Spleen (tissue), 7 donors: ENCODE data around the genes LMX1B and ANGPTL2.

- PRO-cap, 4 experiments, result peak in 4 of 4 experiments; most common plus-strand start chr9:125746311 (in 4)
- RAMPAGE, long total RNA, 4 experiments, result no peak in any of the 4 experiments
Measured at GRCh38 chr9:125745716-125746432, 1.3 kb upstream of the PBX3 start.

- PRO-cap, 4 experiments, result peak in 4 of 4 experiments; most common minus-strand start chr9:125748731 (in 3)
- RAMPAGE, long total RNA, 4 experiments, result no peak in any of the 4 experiments
Measured at GRCh38 chr9:125748451-125749055, 1.4 kb downstream of the PBX3 start.

DNA sequence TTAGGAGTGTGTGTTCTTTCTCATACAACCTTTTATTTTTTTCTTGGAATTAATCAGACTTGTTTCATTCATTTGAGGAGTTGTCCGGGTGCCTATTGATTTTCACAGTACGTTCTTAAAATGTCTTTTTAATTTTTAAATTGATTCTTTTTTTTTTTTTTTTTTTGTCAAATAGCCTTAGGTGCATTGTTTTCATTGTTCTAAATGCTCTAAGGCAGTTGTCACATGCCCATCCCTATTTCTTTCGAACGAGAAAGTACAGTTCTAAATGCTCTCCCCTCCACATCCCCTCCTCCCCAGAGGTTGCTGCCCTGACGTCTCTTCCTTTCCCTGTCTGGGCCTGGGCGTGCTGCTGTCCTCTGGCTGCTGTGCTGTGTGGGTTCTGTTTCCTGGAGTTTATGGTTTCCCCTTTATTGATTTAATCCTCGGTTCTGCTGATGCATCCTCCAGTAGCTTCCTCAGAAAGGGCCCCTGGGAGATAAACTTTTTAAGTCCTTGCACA lies 48.6 kb downstream of the MVB12B start:
- PRO-cap, 4 experiments, result peak in 2 of 4 experiments; most common plus-strand start position 413 of the sequence (in 2); most common minus-strand start position 370 of the sequence (in 1)
- RAMPAGE, long total RNA, 4 experiments, result no peak in any of the 4 experiments

DNA sequence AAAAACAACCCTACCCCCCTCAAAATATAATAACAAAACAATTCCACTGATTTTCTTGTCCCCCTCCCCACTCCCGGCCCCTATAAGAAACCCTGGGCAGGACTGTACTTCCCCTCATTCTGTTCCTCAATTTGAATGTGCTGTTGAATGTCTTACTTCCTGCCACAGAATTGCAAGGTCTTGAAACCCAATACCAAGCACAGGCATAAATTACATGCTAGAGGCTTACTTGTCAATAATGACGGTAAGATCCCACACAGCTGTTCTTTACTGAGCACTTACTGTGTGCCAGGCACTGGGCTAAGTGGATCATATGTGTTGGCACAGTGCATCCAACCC lies 63.3 kb downstream of the MVB12B start:
- PRO-cap, 4 experiments, result peak in 4 of 4 experiments; most common plus-strand start position 235 of the sequence (in 4); most common minus-strand start position 121 of the sequence (in 3)
- RAMPAGE, long total RNA, 4 experiments, result no peak in any of the 4 experiments

- PRO-cap, 4 experiments, result peak in 1 of 4 experiments; most common plus-strand start chr9:126525612 (in 1)
- RAMPAGE, long total RNA, 4 experiments, result no peak in any of the 4 experiments
Measured at GRCh38 chr9:126525356-126525774, 88.4 kb upstream of the LMX1B start.

- PRO-cap, 4 experiments, result peak in 2 of 4 experiments; most common minus-strand start chr9:126614131 (in 1)
- RAMPAGE, long total RNA, 4 experiments, result no peak in any of the 4 experiments
Measured at GRCh38 chr9:126613419-126614491, at the start of gene LMX1B. Gene LMX1B, plus strand, starts transcription at chr9:126613928.

GRCh38 chr9:126661392-126662183 lies 47.9 kb downstream of the LMX1B start:
- PRO-cap, 4 experiments, result no peak in any of the 4 experiments
- RAMPAGE, long total RNA, 4 experiments, result no peak in any of the 4 experiments

- PRO-cap, 4 experiments, result peak in 1 of 4 experiments; most common plus-strand start chr9:126721743 (in 1); most common minus-strand start chr9:126721629 (in 1)
- RAMPAGE, long total RNA, 4 experiments, result no peak in any of the 4 experiments
Measured at GRCh38 chr9:126721400-126722120, 83.3 kb upstream of the ZBTB43 start.

- PRO-cap, 4 experiments, result no peak in any of the 4 experiments
- RAMPAGE, long total RNA, 4 experiments, result no peak in any of the 4 experiments
Measured at GRCh38 chr9:126916197-126916500, 1.6 kb downstream of the RALGPS1 start.

GRCh38 chr9:127035947-127036651 lies 86.3 kb downstream of the ANGPTL2 start:
- PRO-cap, 4 experiments, result no peak in any of the 4 experiments
- RAMPAGE, long total RNA, 4 experiments, result no peak in any of the 4 experiments

- PRO-cap, 4 experiments, result peak in 2 of 4 experiments; most common minus-strand start chr9:127049155 (in 1)
- RAMPAGE, long total RNA, 4 experiments, result no peak in any of the 4 experiments
Measured at GRCh38 chr9:127048968-127049462, 73.4 kb downstream of the ANGPTL2 start.

DNA sequence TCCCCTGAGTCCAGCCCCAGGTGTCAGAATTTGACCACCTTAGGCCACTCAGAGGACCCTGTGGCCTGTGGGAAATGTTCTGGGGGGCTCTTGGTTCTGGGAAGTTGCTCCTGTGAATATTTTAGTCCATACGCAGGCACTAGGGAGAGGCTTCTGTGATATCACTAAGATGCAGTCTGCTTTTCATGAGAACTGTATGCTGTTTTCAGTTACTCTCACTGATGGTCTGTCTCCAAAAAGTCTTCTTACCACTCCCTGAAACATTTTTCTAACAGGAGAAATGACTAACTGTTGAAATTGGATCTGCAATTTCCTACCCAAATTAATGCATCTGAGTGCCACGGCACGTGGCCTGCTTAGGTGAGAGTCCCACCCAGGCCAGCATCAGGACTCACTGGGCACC lies 23.3 kb downstream of the ANGPTL2 start:
- PRO-cap, 4 experiments, result no peak in any of the 4 experiments
- RAMPAGE, long total RNA, 4 experiments, result no peak in any of the 4 experiments

DNA sequence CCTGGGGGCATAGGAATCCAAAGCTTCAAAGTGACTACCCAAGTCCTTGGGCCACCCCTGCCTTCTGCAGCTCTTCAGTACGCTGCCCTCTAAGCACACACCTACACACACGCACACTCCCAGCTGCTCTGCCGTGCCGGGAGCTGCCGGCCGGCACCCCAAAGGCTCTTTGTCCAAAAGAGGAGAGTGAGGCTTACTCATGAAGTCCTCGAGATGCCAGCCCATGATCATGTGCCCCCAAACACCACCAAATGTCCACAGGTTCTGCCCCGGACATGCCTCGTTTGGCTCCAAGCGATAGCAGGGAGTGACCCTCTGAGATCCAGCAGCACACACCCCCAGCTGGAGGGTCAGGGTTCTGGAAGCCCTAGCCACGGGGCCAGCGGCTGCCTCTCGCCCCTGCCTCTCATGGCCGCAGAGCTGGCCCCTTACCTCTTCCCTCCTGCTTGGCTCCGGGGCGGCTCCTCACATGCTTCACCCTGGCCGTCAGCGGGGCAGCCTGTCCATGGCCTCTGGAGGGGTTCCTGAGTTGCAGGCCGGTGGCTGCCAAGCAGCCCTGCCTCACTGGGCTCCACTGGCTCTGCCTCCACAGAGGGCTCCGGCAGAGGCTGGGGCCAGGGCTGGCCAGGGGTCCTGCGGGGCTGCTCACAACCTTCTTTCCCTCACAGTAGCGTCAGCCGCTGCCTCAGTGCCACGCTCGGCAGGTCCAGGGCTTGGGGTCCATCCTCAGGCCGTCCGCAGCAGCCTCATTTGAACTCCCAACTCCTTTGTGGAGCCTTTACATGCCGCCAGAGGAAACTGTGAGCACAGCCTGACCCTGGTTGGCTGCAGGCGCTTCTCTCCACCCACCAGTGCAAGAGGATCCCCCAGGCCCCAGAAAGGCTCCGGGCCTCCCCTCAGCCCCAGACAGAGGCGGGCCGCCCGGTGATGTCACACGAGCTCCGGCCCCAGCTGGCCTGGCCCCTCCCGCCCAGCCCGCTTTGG lies at the start of gene ANGPTL2:
TSS of gene ANGPTL2 (minus strand) at position 753 of the 984 bp plus-strand sequence.
- PRO-cap, 4 experiments, result peak in 4 of 4 experiments; most common plus-strand start position 77 of the sequence (in 2); most common minus-strand start position 171 of the sequence (in 4)
- RAMPAGE, long total RNA, 4 experiments, result start-site peak on the minus strand in 4 of 4 experiments, centred at positions 800 to 833 of the sequence, 238 to 529 reads per replicate

- PRO-cap, 4 experiments, result no peak in any of the 4 experiments
- RAMPAGE, long total RNA, 4 experiments, result no peak in any of the 4 experiments
Measured at GRCh38 chr9:127126956-127127490, 4.6 kb upstream of the ANGPTL2 start.

- PRO-cap, 4 experiments, result no peak in any of the 4 experiments
- RAMPAGE, long total RNA, 4 experiments, result no peak in any of the 4 experiments
Measured at GRCh38 chr9:127353759-127354428, 43.1 kb upstream of the SLC2A8 start.

- PRO-cap, 4 experiments, result no peak in any of the 4 experiments
- RAMPAGE, long total RNA, 4 experiments, result start-site peak on the plus strand in 2 of 4 experiments, at chr9:127720244-127720269 at its widest, 5 to 9 reads per replicate
Measured at GRCh38 chr9:127720069-127720460, 4.2 kb downstream of the TTC16 start.

DNA sequence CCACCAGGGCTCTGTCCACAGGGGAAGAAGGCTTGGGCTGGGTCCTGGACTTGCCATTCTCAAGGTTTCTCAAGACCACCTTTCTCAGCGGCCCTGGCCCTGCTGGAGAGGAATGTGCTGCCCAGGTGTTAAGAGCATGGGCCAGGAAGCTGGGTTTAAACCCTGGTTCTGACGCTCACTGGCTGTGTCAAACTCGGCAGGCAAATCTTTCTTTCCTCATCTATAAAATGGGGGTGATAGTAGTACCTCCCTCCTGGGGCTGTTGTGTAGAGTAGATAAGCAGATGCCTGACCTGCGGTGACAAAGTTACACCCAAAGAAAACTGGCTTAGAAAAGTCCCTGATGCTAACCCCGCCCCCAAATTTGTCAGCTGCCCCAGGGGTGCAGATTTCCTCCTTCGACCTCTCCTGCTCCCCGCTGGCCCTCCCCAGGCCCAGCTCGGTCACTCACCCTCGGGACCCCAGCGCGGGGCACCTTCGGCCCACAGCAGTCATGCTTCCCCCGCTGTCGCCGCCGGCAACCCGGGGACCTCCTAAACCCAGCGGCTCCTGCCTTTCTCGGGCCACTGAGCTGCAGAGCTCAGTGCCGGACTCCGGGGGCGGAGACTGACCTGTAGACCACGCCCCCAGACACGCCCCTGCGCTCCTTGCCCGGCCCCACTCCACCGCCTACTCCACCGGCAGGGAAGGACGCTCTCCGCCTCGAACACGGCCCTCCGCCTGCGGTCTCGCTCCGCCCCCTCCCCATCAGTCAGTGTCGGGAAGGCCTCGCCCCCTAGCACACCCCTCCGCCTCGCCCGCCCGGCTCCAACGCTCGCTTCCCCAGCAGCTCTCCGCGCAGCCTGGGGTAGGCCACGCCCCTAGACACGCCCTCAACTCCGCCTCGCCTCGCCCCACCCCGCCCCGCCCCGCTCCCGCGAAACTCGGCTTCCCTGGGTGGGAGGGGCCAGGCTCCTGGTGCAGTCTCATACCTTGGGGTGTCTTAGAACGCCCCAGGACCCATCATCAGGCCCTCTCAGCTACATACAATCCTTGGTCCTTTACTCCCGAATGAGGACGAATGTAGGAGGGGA lies 7.4 kb downstream of the SH2D3C start:
- PRO-cap, 4 experiments, result peak in 4 of 4 experiments; most common plus-strand start position 386 of the sequence (in 1); most common minus-strand start position 302 of the sequence (in 4)
- RAMPAGE, long total RNA, 4 experiments, result no peak in any of the 4 experiments

DNA sequence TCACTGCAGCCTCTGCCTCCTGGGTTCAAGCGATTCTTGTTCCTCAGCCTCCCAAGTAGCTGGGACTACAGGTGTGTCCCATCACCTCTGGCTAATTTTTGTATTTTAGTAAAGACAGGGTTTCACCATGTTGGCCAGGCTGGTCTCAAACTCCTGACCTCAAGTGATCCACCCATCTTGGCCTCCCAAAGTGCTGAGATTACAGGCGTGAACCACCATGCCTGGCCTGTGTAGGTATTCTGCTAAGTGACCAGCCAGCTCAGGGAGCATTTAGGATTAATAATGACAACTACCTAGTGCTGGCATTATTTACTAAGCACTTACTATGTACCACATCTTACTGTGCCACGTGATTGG lies 21.1 kb downstream of the FPGS start:
- PRO-cap, 4 experiments, result no peak in any of the 4 experiments
- RAMPAGE, long total RNA, 4 experiments, result no peak in any of the 4 experiments

GRCh38 chr9:127824986-127826186 lies 22.7 kb downstream of the FPGS start:
- PRO-cap, 4 experiments, result peak in 2 of 4 experiments; most common plus-strand start chr9:127825887 (in 1); most common minus-strand start chr9:127825329 (in 1)
- RAMPAGE, long total RNA, 4 experiments, result start-site peak on the minus strand in 1 of 4 experiments, at chr9:127825285-127825839 at its widest, 35 to 119 reads per replicate

DNA sequence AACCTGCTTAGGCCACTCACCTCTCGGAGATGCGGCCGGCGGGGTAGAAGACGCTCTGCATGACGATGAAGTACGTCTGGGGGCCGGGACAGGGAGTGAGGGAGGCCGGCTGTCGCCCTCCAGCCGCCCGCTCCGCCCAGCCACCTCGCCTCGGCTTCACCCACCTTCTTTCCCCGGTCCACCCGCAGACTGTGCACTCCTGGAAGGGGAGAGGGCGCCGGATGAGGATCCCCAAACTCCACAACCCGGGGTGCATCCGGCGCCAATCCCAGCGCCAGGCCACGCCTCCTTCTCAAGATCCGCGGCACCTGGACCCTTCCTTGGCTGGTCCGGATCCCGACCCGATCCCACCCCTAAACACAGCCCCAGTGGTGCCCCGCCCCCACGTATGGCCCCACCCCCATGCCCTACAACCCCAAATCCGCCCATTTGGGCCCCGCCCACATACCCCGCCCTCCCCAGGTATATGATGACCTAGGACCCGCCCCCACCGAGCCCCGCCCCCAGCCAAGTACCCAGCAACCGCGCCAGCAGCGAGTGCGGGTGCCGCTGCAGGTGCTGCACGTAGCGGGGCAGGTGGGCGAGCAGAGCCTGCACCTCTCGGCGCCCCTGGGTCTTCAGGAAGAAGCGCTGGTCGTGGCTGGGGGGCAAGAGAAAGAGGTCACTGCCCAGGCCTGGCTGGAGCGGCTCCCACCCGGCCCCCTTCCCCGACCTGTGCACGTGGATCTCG lies 3.3 kb downstream of the PIP5KL1 start:
- PRO-cap, 4 experiments, result no peak in any of the 4 experiments
- RAMPAGE, long total RNA, 4 experiments, result no peak in any of the 4 experiments